ENCODE data around the genes PLEKHG4 and LRRC36.

DNA sequence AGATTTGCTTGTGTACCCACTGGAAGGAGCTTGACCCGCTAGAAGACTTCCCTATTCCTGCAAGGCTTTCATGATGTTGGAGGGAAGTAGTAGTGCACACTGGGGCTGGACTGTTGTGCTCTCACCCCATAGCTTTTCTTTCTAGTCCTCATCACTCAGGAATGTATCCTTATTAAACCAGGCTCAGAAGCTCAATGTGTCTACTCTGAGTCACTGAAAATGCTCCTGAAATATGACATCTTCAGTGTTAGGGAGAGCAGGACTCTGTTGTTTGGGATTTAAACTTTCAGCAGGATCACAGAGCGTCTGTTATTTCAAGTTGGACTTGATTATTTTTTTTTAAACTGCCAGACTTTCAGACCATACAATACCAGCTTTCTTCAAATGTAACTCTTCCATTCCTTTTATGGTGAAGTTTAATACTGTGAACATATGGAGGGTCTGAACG lies 257.6 kb downstream of the CDH11 start:
- PRO-cap = no peak

DNA sequence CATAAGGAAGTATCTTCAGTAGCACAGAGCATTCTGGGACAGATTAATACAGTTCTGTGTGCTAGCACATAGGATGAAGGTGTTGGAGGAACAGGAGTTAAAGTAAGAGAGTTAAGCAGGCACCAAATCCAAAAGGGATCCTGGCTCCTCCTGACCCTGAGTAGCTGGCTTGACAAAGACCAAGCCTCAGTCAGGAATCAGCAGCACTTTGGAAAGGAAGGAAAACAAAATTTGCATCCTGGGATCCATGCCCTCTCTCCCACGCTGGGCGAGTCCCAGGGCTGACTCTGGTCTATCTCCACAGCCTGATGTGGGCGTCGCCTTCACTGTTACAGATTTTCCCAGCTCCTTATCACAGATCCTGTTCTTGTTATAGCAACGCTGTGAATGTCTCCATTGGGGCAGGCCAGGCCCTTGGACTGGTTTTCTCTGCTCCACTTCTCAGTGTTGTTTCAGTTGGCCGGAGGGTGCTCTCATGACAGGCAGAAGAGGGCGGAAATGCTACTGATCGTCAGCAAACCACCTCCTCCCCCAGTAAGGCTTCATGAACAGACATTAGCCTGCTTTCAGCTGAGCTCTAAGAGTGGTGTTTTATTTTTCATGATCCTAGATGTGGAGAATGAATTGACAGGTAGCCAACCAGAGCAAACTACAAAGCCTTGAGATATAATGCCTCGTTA lies 127.9 kb upstream of the CDH11 start:
- PRO-cap = no peak

DNA sequence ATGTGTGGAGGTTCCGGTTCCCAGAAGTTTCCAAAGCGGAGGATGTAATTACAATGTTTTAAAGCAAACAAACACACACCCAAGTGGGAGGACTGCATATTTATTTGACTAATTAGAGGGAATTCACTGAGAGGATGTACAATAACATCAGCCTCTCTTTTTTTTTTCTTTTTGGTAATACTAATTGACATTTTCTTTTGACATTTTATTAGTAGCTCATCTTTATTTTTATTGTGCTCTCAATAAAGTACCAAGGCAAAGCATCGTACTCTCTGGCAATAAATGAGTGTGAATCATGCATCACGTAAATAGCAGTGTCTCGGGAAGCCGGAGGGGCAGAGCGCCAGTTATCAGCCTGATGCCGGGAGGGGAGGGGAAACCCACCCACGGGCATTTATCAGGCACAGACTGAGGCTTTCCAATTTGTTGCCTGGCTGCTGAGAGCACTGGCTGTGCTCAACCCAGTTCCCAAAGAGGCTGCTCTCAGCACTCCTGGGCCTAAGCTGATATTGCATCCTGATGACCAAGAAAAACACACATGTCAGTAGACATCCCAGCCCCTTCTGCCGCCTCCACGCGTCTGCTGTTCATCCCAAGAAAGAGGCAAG lies 118.4 kb upstream of the CDH5 start:
- PRO-cap = unidirectional peak, plus-strand start at position 421 of the sequence

GRCh38 chr16:66270072-66270938 lies 96.2 kb upstream of the CDH5 start:
- PRO-cap = no peak

DNA sequence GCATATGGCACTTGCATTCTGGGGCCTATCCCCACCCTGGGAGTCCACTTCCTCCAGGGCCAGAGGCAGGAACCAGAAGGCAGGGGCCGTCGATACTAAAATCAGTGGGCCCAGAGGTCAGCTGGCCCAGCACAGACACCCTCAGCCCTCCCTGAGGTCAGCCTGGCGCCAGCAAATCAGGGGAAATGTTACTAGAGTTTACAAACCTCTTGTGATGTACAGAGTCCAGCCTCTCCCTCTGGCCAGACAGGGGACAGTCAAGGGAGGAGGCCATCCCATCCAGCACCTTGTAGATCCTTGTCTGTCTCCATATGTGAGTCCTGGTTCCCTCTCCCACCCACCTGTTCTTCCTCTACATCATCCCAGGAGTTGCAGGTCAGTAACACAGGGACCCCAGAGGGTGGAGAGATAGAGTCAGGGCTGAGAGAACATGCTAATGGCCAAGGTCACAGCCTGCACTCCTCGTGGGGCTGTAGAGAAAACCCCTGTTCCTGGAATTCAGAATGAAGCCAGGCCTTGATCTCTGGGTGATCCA lies 10.9 kb downstream of the CDH5 start:
- PRO-cap = no peak

GRCh38 chr16:66474687-66475069 lies 47.6 kb downstream of the BEAN1 start:
- PRO-cap = no peak

DNA sequence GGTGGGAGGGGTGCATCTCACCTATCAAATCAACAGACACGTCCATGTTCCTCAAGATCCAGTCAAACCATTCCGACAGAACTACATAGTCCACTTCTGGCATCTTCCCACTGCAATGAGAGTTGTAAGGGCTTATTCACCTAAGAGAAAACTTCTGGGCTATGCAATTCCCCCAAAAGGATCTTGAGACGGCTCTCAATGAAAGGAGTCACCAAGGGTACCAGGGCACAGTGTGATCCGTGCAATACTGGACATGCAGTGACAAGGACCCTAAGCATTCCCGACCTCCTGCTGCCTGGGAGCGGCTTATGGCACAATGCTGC lies 32.2 kb downstream of the TK2 start:
- PRO-cap = no peak

GRCh38 chr16:66618484-66619102 lies 14.1 kb downstream of the CMTM3 start:
- PRO-cap = no peak

DNA sequence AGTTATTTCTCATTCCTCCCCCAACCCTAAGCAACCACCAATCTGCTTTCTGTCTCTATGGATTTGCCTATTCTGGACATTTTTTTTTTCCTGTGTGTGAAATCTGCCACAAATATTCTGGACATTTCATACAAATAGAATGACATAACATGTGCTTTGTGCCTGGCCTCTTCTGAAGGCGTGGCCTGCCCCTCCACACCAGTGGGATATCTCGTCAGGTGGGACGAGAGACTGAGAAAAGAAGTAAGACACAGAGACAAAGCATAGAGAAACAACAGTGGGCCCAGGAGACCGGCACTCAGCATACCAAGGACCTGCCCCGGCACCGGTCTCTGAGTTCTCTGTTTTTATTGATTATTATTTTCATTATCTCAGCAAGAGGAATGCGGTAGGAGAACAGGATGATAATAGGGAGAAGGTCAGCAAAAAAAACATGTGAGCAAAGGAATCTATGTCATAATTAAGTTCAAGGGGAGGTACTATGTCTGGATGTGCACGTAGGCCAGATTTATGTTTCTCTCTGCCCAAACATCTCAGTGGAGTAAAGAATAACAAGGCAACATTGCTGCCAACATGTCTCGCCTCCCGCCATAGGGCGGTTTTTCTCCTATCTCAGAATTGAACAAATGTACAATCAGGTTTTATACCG lies 23.2 kb downstream of the CMTM3 start:
- PRO-cap = no peak

GRCh38 chr16:66926112-66926804 lies 923 bp upstream of the RRAD start:
- PRO-cap = no peak

DNA sequence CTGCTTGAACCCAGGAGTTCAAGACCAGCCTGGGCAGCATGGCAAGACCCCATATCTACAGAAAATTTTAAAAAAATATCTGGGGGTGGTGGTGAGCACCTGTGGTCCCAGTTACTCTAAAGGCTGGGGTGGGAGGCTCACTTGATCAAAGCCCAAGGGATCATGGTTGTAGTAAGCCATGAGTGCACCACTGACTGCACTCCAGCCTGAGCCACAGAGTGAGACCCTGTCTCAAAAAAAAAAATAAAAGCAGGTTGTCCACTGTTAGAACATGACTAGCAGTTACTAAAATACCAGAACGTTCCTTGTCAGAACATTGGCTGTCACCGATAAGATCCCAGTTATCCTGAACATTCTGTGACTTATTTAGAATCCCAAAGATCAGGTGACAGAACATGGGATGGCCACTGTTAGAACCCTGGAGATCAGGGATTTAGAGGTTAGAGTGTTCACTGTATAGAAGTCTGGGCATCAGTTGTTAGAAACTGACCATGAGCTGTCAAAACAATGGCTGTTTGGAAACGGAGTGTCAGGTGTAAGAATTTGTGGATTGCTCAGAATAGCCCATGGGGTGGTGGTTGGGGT lies 8.5 kb downstream of the CES4A start:
- PRO-cap = no peak

DNA sequence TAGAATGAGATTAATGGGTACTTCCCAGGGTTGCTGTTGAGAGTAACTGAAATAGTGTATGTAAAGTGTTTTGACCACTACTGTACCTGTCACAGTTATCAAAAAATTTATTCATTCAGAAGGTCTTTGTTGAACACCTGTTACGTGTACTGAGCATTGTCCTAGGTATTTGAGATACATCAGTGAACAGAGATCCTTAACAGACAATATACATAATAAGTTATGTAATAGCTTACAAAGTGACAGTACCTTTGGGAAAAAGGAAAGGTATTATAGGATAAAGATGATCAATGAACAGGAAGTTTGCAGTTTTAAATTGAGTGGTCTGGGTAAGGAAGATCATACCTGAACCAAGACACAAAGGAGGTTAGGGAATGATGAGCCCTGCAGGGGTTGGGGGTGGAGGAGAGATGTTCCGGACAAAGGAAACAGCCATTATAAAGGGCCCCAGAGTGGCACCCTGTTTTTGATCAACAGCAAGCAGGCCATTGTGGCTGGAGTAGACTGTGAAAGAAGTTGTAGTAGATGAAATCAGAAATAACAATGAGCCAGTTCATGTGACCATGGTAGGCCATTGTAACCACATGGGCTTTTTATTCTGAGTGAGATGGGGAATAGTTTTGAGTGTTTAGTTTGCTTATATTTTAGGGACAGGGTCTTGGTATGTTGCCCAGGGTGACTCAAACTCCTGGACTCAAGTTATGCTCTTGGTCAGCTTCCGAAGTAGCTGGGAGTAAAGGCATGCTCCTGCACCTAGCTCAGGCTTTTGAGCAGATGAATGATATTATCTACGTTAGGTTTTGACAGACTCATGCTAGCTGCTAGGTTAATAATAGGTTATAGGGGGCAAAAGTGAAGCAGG lies 11.8 kb downstream of the CBFB start:
- PRO-cap = no peak

GRCh38 chr16:67116498-67117166 lies 6.9 kb downstream of the PHAF1 start:
- PRO-cap = no peak

DNA sequence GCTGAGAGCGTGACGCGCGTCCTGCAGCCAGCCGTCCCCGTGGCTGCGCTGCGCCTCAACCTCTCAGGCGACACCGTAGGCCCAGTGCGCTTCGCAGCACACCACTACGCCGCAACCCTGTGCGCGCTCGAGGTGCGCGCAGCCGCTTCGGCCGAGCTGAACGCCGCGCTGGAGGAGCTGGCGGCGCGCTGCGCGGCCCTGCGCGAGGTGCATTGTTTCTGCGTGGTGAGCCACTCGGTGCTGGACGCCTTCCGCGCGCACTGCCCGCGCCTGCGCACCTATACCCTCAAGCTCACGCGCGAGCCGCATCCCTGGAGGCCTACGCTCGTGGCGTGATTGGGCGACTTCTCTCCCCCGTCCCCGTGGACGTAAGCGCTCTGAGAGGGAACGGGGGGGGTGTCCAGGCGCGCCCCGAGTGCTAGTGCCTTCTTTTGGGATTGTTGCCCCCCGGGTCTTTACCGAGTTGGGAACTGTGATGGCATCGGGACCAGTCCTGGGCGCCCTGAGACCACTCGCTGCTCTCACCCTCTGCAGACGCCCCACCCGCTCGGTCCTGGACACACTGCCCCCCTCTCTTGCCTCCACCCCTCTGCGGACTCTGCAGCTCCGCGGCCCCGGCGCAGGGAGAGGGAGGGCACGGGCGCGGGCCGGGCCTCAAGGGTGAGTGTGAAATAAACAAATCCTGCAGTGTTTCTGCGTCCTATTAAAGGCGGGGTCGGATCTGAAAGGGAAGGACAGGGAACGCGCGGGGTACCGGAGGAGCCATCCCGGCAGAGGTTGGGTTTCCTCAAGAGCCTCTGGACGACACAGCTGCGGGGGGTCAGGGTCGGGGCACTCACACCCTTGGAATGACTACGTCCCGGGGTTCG lies 826 bp upstream of the HSF4 start:
- PRO-cap = unidirectional peak, plus-strand start at position 706 of the sequence

DNA sequence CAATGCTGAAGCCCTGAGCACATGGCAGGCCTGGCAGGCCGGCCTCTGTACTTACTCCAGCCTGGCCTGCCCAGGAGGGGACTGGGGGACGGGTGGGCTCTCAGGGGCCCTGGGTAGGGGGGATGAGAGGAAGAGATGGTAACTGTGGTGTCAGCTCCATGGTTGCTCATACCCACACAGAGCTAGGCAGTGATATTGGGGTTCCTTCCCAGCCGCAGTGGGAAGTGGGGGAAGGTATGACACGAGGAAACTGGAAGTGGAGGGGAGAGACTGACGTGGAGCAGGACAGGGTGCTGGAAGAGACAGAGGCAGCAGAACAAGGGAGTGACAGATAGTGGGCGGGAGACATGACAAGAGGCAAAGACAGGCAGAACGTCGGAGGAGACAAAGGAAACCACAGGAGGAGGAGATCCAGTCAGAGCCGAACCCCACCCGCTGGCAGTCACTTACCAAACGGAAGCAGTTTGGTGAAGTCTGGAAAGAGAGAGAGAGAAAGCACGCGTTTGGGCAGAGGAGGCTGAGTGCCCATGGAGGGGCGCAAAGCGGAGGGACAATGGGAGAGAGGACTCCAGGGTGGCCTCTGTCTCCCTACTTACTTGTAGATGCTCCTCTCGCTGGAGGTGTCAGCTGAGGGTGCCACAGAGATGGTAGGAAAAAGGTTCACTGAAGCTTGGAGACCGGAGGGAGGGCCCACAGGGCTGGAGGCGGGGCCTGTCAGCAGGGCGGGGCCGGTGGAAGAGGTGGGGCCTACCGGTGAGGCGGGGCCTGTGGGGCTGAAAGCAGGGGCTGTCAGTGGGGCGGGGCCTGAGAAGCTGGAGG lies 9.2 kb downstream of the TMEM208 start:
- PRO-cap = no peak

DNA sequence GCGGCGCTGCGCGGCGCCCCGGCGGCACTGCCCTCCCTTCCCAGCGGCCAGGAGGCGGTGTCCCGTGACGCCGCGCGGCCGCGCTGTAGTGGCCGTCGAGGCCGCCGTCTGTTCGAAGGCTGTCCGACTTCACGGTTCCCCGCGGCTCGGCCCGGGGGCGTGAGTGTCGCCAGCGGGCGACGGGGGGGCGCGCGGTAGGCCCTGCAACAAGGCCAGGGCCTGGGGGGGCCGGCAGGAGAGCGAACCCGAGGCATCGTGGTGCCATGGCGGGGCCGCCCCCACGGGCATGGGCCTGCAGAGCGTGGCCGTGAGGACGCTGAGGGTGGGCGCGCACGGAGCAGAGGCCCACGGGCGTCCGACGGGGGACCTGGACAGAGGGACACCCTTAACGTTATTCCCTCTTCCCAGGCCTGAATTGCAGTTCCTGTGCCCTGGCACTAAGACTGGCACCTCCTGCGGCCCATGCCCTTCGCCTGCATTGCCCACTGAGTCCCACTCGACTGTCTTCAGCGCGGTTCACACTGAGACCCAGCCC lies at the start of gene PLEKHG4:
TSS of gene PLEKHG4 (plus strand) at position 65 of the 535 bp plus-strand sequence.
- PRO-cap = bidirectional peak, plus-strand start at position 88 of the sequence, minus-strand start outside the sequence

GRCh38 chr16:67326443-67327215 lies at the start of gene LRRC36:
Gene LRRC36, plus strand, starts transcription at chr16:67326815.
- PRO-cap = bidirectional peak, plus-strand start at chr16:67326801, minus-strand start at chr16:67326739

- PRO-cap = no peak
Measured at GRCh38 chr16:67363238-67364115, 29.8 kb downstream of the TPPP3 start.

DNA sequence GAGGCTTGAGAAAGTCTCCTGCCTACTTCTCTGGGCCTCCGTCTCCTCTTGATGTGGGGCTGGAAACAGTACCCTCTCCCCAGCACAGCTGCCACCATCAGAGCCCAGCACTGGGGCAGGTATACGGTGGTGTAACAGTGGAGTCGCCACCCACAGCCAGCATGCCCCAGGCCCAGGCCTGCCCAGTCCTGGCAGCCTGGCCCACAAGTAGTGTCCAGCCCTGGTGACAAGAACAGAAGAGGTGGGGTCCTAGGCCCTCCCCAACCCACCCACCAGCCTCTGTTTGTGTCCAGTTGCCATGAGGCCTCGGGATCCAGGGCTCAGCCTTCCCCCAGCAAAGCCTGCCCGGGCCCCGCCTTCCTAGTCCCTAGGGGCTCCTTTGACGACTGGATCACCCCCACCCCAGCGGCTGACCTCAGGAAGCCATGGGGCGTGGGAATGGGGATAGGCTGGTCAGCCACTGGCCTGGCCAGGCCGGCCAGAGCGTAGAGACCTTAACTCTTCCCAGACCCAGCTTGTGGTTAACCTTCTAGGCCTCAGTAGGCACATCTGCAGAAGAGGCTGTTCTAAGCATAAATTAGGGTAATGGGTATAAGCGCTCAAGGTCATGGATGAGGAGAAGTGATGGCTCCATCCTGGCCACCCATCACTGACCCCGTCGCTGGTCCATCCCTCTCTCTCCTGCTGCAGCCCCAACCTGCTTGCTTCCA lies 4.1 kb upstream of the TPPP3 start:
- PRO-cap = no peak

GRCh38 chr16:67421953-67422152 lies 5.6 kb upstream of the ZDHHC1 start:
- PRO-cap = no peak

Data from sternocleidomastoid (tissue), 1 donor.